Measurements from ENCODE around the gene LY86.

DNA sequence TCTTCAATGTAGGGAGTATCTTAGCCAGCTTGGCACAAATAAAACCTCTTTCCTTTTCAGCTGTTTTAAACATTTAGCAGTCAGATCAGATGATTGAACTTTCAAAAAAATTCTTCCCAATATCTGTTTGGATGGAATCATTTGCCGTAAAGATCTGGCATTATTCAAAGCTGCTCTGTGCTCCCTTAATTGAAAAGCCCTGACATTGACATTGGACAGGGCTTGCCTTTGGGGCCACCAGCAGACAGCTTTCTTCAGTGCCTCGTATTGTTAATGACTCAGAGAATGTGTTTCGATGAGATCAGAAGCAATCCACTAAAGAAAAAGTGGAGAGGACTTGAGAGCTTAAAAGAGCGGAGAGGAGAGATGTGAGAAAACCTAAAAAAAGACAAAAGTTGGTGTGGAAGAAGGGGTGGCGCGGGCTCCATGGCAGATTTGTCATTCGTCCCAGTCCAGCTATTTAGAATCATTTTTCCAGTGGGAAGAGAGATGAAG is 343.4 kb downstream of the NRN1 start:
- PRO-cap: no peak

- PRO-cap: no peak
These were observed 305.5 kb downstream of the NRN1 start for GRCh38 chr6:5701084-5701772.

DNA sequence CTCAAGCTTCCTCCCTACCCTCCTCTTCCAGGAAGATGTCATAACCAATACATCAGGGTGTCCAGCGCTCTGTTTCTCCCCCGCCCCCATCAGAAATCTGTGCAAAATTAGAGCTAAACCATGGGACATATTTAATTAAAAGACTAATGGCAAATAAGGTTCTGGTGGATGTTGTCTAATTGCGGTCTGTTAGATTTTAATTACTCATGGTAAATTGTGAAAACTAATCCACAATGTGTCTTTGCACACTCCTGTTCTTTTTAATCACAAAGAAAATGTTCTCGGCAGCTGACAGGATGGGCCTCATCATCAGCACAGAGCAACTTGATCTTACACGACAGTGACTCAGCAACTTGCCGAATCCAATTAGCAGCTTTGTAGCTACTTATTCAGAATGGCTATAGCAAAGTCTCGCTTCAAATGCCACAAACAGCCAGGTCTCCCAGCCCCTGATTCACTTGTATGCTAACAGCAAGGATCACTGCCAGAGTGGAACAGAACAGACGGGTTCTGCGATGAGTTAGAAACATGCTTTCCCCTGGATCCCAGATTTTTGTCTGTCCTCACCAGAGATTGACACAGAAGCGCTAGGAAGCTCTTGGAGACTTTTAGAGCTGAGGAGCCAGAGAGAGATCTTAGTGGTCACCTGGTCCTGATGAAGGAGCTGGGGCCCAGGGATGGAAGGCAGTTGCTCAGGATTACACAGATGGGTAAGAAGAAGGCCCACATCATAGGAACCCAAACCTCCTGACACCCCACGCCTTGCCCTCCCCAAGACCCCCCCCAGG is 254.4 kb downstream of the NRN1 start:
- PRO-cap: no peak

DNA sequence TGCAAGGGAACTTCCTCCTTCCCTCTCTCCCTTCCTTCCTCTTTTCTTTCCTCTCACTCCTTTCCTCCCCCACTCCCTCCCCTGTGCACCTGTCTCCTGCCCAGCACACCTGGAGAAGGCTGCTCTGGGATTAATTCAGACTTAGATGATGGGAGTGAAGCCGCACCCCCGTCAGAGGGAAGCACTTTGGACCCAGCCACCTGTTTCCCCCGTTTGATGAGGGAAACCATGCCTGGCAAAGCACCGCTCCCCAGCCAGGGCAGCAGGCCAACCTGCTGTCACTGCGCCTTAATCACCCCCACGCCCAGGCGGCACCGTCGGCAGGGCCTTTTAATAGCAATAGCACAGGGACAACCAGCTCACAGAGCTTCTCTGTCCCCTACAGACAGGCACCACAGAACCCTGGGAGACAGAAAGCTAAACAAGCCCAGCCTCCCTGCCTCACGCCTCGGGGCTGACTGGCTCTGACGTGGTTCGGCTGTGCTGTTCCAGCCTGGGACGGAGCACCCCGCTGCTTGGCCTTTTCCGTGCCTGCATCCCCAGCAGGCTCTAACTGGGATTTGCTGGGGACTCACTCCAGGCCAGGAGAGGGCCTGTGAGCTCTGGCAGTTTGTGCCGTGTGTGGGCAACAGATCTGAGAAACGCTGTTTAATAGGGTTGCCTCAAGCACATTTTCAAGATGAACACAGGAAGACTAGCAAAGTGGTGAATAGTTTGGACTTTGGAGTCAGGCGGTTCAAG is 223.9 kb downstream of the NRN1 start:
- PRO-cap: unidirectional peak, plus-strand start at position 486 of the sequence

DNA sequence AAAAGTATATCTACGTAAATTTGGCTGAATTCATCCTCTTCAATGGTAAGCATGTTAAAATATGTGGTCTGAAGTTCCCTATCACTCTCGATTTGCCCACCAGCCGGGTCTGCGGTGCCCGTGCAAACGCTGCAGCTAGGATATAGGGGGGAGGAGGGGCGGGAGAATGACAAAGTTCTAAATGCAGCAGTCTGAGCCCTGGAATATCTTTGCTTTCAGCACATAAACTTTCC is 756 bp downstream of the NRN1 start:
- PRO-cap: no peak

DNA sequence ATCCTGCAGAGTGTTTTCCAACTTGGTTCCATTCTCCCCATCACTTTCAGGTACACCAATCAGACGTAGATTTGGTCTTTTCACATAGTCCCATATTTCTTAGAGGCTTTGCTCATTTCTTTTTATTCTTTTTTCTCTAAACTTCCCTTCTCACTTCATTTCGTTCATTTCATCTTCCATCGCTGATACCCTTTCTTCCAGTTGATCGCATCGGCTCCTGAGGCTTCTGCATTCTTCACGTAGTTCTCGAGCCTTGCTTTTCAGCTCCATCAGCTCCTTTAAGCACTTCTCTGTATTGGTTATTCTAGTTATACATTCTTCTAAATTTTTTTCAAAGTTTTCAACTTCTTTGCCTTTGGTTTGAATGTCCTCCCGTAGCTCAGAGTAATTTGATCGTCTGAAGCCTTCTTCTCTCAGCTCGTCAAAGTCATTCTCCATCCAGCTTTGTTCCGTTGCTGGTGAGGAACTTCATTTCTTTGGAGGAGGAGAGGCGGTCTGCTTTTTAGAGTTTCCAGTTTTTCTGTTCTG is 21.1 kb downstream of the F13A1 start:
- PRO-cap: no peak

DNA sequence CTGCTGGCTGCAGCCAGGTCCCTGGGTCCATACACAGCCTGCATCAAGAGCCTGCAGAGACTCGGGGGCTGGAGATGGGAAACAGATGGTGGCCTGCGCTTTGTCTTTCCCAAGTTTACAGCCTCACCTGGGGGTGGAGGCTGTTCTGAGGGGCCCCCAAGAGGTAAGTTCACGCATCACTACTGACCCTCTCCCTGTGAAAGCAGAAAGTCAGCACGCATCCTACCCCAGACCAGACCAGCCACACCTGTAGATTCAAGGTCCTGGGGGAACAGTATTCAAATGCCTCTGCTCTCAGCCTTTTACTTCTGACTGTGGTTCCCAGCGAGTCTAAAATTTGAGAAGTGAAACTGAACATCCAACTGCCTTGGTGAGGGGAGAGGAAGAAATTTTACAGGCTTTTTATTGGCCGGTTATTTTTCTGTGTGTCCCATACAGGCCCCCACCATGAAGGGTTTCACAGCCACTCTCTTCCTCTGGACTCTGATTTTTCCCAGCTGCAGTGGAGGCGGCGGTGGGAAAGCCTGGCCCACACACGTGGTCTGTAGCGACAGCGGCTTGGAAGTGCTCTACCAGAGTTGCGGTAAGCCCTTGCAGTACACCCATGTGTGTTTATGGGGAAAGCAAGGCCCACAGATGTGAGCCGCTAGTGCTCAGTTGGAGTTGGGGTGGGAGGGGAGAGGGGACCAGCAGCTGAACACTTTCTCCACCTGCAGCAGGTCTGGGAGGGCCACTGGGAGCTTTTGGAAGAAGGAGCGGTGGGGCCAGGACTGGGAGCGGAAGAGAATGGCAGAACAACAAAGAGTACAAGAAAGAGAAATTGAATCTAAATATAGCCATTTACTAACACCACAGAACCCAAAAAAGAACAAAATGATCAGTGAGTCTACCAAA is at the start of gene LY86:
Gene LY86, plus strand, starts transcription at position 433 of the 894 bp plus-strand sequence.
- PRO-cap: bidirectional peak, plus-strand start at position 547 of the sequence, minus-strand start at position 304 of the sequence

DNA sequence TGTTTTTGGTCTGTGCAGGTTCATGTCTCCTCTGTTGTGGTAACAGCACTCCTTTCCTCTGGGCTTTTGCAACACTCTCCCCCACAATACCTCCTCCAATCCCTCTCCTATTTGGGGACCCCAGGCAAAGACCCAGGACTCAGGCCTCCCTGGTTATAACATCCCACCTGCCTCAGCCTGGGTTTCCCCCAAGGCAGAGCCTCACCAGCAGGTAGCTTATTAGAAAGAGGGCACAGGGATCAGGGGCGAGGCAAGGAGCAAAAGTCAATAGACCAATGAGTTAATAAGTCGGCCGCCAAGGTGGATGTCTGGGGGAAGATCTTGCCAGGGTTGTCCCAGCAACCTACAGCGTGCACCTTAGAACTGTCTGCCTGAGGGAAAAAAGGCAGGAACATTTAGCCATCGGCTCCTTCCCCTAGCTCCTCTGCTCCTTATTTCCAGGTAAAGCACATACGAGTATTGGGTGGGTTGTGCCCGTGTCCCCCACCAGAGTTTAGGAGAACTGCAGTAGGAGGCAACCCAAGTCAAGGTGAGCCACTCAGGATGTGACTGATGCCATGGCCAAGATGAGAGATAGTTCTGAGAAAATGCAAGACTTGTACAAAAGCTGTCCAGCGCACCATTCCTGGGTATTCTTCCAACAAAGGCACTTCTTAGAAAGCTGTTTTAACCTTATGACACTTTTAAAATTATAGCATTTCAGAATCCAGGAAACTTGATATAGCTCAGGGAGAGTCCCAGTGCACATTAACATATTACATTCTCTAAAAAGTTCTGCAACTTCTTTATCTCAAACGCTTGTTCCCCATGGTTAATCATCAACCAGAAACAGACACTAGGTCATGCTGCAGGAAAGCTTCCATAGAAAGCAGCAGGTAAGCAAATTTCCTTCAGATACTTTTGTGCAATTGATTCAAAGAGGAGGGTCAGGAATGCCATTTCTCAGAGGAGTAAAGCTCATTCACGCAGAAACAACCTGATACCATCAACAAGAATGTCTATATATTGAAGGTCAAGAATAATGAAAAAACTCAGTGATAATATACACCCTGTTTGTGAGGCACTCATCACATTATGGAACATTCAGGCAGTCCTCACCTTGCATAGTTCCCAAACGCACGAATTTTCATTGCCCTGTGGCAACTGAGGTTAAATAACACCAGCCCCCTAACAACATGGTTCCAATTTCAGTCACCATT is 95.2 kb downstream of the LY86 start:
- PRO-cap: no peak

- PRO-cap: unidirectional peak, minus-strand start at chr6:6684669
These were observed 96.0 kb downstream of the LY86 start for GRCh38 chr6:6684486-6684982.

DNA sequence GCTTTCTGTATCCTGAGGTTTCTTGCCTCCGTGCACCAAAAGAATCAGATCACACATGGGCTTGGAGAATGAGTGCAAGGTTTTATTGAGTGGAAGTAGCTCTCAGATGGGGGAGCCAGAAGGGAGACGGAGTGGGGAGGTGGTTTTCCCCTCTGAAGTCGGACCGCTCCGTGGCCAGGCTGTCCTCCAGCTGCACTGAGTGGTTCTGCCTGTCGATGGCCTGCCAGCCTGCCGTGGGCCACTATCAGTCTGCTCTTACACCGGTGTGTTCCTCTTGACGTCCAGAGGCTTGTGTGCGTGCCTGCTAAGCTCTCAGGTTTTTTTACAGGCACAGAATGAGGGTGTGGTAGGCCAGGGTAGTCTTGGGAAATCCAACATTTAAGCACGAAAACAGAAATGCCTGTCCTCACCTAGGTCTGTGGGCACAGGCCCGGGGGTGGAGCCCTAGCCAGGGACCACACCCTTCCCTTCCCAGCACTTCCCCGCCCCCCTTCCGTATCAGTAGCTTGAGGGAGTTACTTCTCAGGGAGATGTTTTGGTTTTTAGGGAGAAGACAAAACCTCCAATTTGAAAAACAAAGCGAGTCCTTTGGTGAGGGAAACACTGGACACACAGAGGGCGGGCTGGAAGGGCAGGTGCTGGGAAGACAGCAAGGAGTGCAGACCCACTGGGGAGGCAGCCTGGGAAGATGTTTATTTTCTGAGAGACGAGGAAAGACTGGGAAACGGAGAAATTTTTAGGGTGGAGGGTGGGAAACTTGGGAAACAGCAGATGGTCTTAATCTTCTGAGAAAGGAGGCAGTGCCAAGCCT is 106.4 kb downstream of the LY86 start:
- PRO-cap: bidirectional peak, plus-strand start at position 509 of the sequence, minus-strand start at position 286 of the sequence

- PRO-cap: bidirectional peak, plus-strand start at chr6:6702106, minus-strand start at chr6:6702037
These were observed 113.3 kb downstream of the LY86 start for GRCh38 chr6:6701708-6702411.

- PRO-cap: bidirectional peak, plus-strand start at chr6:6712835, minus-strand start at chr6:6712752; unidirectional peak, plus-strand start at chr6:6713168
These were observed 124.2 kb downstream of the LY86 start for GRCh38 chr6:6712278-6713520.

DNA sequence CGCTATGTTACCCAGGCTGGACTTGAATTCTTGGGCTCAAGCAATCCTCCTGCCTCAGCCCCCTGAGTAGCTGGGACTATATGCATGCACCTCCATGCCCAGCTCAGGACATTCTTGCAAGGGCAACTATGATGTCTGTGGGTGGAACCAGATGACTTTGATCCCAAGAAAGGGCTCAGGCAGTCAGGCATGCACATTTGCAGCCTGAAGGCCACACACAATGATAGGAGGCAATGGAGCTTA is 202.2 kb downstream of the LY86 start:
- PRO-cap: no peak

GRCh38 chr6:6850843-6851854 is 256.6 kb upstream of the RREB1 start:
- PRO-cap: unidirectional peak, minus-strand start at chr6:6851181

- PRO-cap: no peak
These were observed 217.3 kb upstream of the RREB1 start for GRCh38 chr6:6890360-6891000.

GRCh38 chr6:6891001-6891853 is 216.5 kb upstream of the RREB1 start:
- PRO-cap: unidirectional peak, minus-strand start at chr6:6891188

DNA sequence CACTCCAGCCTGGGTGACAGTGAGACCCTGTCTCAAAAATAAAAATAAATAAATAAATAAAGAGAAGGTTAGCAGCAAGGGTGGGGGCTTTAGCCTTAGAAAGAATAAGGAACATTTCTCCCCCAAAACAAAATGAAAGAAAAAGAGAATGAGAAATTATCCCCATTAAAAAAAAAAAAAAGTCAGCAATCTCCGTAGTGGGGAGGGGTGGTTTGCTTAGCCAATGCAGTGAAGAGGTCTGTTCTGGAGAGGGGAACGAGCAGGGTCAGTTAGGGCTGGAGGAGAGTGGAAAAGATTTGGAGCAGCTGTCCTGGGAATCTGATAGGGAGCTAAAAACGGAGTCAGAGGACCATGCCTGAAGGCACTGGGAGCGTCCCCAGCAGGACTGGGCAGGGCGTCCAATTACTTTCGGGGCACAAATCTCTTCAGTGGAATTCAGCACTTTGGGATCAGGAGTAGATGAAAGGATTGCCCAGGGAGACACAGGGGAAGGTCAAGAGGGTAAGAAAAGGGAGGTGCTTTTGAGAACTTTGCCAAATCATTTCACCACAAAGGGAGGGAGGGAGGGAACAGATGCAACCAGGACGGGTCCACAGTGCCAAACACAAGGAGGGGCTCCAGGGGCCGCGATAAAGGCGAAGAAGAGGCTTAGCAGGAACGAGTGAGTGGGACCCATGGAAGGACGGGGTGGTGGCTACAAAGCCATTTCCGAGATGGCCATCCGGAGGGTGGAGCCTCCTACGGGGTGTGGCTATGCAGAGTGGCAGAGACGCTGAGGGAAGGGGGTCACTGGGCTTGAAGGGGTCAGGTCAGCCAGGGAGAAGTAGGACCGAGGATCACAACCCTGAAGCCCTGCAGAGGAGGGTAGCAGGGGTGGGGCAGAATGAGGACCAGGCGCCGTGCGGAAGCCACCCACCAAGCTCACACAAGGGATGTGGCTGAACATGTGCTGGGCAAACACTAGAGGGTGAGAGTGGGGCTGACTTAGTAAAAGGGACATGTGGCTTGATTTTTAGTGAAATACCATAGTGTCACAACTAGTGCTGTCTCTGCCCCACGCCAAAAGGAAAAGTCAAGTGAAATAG is 180.1 kb upstream of the RREB1 start:
- PRO-cap: no peak

GRCh38 chr6:7050498-7051201 is 57.1 kb upstream of the RREB1 start:
- PRO-cap: bidirectional peak, plus-strand start at chr6:7051117, minus-strand start at chr6:7051052

GRCh38 chr6:7053378-7053823 is 54.4 kb upstream of the RREB1 start:
- PRO-cap: unidirectional peak, minus-strand start at chr6:7053482; unidirectional peak, minus-strand start at chr6:7053566

GRCh38 chr6:7119068-7119857 is 11.5 kb downstream of the RREB1 start:
- PRO-cap: no peak

All from left colon (tissue), 1 donor.